ENCODE measurements around a stretch of chr1.

DNA sequence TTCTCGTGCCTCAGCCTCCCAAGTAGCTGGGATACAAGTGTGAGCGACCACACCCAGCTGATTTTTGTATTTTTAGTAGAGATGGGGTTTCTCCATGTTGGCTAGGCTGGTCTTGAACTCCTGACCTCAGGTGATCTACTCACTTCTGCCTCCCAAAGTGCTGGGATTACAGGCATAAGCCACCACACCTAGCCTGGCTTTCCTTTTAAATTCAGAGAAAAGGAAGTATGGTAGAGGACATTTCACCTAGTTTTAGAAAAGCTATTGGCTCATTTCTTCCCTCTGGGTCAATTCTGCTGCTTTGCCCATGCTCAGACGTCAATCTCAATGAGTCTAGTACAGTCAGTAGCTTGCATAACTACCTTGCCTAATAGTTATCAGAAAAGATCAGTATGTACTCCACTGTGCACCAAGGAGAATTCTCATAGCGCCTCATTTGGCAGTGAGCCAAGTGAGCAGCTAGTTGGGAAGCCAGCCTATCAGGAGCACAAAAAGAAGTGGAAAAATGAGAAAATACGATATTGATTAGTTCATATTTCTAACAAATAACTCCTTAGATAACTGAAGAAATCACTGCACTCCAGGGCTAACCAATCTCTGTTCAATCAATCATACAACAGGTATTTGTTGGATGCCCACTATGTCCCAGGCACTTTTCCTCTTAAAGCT is 50.0 kb downstream of the PRDX6 start:
- PRO-cap = no peak
- RAMPAGE, long total RNA, 2 experiments = no peak in any of the 2 experiments

GRCh38 chr1:173717133-173717689 is 2.4 kb downstream of the KLHL20 start:
- PRO-cap = no peak
- RAMPAGE, long total RNA, 2 experiments = no peak in any of the 2 experiments

DNA sequence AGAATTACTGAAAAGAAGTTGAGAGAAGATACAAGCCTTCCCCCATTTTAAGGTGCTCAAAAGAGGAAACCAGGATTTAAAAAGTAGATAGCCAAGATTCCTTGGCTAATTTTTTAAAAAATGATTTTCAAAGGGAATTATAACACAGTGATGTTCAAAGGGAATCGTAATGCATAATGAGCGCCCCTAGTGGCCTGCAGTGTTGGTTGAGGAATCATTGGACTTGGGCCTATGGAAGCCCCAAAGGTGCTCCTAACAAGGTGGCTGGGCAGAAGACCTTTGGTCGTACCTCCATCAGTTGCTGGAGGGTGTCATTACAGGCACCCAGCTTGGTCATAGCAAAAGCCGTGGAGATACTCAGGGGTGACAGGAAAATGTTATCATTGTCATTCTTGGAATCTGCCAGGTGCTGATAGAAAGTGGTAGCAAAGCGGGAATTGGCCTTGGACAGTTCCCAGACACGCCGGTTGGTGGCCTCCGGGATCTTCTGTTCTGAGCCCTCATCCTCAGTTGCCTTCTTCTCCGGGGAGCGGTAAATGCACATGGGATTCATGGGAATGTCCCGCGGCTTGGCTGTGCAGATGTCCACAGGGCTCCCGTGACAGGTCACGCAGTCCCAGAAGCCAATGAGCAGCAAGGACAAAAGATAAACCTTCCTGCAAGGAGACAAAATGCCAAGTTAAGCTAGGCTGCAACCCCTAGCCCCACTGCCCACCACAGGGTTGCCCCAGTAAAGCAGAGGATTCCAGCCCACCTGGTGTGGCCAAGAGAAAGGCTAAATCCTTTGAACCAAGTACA is 2.7 kb downstream of the SERPINC1 start:
- PRO-cap = no peak
- RAMPAGE, long total RNA, 2 experiments = no peak in any of the 2 experiments

DNA sequence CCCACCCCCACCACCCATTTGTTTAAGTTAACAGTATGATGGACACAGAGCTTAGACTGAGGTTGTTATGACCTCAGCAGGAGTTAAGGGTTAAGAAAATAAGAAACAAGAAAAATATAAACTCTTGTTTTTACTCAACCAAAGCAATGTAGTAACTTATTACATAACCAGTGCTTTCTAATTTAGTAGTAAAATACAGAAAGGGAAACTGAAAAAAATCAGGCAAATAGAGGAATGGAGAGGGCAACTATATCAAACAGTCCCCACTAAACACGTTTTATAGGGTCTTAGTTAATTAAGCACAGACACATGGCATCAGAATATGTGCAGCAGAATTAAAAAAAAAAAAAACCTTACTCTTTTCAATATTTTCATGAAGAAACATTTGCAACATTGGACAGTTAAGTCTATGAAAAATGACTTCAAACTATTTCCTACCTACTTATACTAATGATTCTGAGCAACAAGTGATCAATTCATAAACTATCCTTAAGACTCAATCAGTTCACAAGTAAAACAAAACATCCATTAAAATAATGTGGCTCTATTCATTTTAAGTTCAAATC is 20.1 kb upstream of the SERPINC1 start:
- PRO-cap = no peak
- RAMPAGE, long total RNA, 2 experiments = no peak in any of the 2 experiments

DNA sequence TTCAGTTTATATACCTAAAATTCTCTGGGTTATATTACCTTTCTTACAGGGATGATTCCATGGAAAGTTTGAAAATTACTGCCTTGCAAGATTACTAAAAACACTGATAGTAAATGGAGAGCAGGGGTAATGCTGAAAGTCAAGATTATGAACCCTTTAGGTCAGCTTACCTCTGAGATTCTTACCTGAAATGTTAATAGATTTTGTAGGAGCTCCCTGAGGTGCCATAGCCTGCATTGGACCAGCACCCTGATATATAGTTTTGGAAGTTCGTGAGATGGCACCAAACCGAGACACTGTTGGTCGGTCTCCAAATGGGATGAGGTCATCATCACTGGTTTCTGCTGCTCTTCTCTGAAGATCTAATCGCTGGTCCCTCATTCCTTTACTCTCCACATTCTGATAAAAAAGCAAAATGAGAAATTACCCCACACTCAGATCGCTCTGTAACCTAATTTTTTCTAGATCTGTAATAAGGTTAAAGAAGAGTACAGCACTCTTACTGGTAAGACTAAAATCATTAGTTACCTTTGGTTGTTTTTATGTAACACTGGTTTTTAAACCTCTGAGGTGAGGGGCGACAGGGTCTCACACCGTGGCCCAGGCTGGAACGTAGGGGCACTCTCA is 30.2 kb upstream of the SERPINC1 start:
- PRO-cap = no peak
- RAMPAGE, long total RNA, 2 experiments = no peak in any of the 2 experiments

GRCh38 chr1:174383214-174383680 is 64.5 kb upstream of the GPR52 start:
- PRO-cap = no peak
- RAMPAGE, long total RNA, 2 experiments = no peak in any of the 2 experiments

DNA sequence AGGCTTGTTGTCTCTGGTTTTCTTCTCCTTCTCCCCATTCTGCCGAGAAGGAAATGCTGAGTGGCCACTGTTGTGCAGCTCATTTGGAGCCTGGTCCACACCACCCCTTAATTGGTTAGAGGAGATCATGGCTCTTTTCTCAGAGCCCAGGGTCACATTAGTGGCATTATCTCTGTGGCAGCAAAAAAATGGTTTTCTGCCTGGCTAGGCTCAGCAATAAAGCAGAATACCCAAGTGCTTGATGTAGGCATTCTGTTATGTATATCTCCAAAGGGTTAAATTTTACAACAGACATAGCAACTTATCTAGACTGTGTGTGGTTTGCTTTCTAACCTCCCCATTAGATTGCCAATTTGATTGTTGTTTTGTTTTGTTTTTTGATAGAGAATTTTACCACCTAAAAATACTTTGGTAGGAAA is 199.2 kb upstream of the CACYBP start:
- PRO-cap = no peak
- RAMPAGE, long total RNA, 2 experiments = no peak in any of the 2 experiments

GRCh38 chr1:174818612-174819282 is 181.0 kb upstream of the CACYBP start:
- PRO-cap = no peak
- RAMPAGE, long total RNA, 2 experiments = no peak in any of the 2 experiments

- PRO-cap = no peak
- RAMPAGE, long total RNA, 2 experiments = no peak in any of the 2 experiments
Measured at GRCh38 chr1:174839513-174840119, 160.1 kb upstream of the CACYBP start.

DNA sequence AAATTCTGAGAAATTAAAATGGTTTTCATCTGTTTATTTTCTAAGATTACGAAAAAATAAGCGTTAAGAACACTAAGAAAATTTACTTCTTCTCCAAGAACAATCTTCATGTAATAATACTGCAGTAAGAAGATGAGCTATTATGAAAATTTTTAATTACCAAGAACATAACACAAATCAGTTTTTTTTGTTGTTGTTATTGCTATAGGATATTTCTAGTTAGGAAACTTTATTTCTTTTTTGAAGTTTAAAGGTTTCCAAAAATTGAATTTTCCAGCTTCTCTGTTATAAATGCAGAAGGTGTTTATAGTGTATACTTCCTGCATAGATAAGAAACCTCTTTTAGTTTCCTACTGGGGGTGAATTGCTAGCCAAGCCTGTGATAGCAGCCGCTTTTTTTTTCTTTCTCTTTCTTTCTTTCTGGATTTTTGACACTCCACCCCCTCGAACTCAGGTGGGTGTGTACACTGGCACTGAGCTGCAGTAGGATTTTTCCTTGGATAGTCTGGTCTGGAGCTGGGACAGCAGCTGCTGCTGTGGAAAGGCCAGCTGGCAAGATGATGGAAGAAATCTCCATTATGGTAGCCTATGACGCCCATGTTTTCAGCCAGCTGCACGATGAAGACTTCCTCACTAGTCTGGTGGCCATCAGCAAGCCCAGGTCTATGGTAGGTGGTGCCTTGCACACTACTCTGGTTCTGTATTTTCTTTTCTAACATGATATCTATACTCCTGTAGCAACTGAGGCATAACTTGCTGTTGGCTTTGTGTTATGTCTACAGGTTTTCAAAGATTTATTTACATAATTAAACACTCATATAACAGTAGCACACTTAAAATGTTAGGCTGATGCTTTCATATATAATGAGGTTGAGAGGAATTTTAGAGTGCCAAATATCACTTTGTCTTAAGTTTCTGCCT is 122.5 kb upstream of the CACYBP start:
- PRO-cap = no peak
- RAMPAGE, long total RNA, 2 experiments = no peak in any of the 2 experiments

DNA sequence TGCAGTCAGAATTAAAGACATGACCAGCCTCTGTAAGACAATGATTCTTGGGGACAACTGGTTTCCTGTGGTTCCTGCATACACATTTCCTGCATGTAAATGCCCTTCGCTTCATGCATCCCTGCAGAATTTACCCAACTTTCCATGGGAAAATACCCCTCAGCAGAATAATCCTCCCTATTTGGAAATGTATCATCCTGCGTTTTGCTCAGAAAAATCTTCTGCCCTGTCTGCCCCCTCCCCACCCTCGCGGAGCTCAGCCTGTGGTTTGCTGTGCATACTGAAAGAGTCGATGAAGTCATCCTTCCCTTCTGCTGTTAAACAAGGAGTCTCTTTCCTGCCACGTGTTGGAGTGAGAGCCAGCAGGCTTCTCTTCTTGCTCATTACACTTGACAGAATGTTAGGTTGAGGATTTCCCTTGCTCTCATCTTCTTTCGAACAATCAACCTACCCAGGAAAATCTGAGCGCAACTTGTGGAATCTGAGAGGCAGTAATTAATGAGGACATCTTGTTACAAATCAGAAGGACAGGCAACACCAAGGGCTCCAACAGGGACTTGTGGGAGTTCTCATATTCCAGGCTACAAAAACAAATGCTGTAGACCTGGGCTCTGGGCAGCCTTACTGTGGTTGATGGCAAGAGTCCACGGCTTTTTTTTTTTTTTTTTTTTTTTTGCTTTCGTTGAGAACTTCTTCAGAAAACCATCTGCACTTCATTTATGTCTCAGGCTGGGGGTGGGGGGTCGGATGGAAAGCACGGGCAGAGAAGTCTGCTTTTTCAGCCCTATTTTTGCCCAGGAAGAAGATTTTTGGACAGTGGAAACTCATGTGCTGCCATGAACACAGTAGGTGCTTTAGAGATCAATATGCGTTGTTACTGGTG is 4.9 kb downstream of the TNN start:
- PRO-cap = no peak
- RAMPAGE, long total RNA, 2 experiments = no peak in any of the 2 experiments

DNA sequence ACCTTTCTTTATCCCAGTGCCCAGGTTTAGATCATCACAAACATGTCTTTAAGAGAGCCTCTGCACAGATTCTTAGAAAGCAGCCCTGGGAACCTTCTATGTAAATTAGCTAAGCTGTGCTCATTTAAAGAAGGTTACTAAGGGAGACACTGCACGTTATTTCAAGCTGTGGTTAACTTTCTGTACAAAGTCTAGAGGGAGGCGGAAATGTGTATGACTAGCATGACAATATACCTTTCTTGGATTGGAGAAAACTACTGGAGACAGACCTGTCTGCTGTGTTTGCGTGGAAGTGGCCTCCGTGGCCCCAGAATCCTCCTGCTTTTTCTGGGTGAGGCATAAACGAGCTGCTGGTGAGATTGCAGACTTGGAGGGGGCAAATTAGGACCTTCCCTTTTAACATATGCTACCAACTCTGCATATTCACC is 50.6 kb downstream of the KIAA0040 start:
- PRO-cap = no peak
- RAMPAGE, long total RNA, 2 experiments = no peak in any of the 2 experiments

- PRO-cap = no peak
- RAMPAGE, long total RNA, 2 experiments = no peak in any of the 2 experiments
Measured at GRCh38 chr1:175190422-175191302, 1.9 kb downstream of the KIAA0040 start.

- PRO-cap = no peak
- RAMPAGE, long total RNA, 2 experiments = no peak in any of the 2 experiments
Measured at GRCh38 chr1:175262169-175262440, 69.5 kb upstream of the KIAA0040 start.

GRCh38 chr1:175839807-175840150 is 96.4 kb upstream of the TNR start:
- PRO-cap = no peak
- RAMPAGE, long total RNA, 2 experiments = no peak in any of the 2 experiments

- PRO-cap = no peak
- RAMPAGE, long total RNA, 2 experiments = no peak in any of the 2 experiments
Measured at GRCh38 chr1:176669577-176670176, 206.7 kb downstream of the PAPPA2 start.

GRCh38 chr1:178021917-178022292 is 52.0 kb upstream of the SEC16B start:
- PRO-cap = no peak
- RAMPAGE, long total RNA, 2 experiments = no peak in any of the 2 experiments

GRCh38 chr1:178034739-178035128 is 59.2 kb upstream of the RASAL2 start:
- PRO-cap = no peak
- RAMPAGE, long total RNA, 2 experiments = no peak in any of the 2 experiments

DNA sequence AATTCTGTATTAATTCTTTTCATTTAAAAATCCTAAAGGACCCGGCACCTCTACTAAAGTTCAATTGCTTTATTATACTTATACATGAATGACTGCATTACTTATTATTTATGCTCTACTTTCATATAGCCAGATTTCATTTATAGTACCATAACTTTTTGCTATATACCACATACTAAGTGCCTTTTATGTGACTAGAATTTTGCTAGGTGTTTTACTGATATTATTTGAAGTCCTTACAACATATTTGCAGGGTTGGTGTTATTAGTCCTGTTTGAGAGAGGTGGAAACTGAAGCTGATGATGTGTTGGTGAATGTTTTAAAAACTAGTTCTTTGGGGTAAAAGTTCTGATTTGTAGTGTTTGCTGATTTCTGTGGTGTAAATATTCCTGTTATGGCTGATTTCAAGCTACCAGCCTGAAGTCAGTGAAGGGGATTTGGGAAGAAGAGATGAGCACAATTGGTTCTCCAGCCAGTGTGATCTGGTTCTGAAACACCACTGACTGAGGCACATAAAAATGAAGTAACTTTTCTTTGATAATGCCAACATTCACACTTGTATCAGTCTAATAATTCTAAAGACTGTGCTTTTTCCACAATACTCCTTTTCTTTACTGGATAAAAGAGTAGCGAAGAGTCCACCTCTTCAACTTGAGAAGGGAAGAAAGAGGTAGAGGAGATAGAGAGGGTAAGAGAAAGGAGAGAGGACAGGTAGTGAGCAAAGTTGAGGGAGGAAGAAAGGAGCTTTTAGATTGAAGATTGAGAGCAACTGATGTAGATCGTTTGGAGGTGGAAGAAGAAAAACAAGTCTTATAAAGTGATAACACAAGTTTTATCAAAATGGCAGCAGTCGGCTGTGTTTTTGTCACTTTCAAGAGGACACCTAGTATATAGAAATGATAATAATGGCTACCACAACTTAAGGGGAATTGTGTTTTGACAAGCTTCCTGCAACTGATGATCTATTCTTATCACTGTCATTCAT is 85.2 kb downstream of the RASAL2 start:
- PRO-cap = no peak
- RAMPAGE, long total RNA, 2 experiments = start-site peak on the plus strand in 1 of 2 experiments, centred at position 453 of the sequence, 5 reads per replicate

GRCh38 chr1:178184759-178185665 is 91.1 kb downstream of the RASAL2 start:
- PRO-cap = no peak
- RAMPAGE, long total RNA, 2 experiments = no peak in any of the 2 experiments